Helper T cell (primary cell): ENCODE measurements around a stretch of chr14.

DNA sequence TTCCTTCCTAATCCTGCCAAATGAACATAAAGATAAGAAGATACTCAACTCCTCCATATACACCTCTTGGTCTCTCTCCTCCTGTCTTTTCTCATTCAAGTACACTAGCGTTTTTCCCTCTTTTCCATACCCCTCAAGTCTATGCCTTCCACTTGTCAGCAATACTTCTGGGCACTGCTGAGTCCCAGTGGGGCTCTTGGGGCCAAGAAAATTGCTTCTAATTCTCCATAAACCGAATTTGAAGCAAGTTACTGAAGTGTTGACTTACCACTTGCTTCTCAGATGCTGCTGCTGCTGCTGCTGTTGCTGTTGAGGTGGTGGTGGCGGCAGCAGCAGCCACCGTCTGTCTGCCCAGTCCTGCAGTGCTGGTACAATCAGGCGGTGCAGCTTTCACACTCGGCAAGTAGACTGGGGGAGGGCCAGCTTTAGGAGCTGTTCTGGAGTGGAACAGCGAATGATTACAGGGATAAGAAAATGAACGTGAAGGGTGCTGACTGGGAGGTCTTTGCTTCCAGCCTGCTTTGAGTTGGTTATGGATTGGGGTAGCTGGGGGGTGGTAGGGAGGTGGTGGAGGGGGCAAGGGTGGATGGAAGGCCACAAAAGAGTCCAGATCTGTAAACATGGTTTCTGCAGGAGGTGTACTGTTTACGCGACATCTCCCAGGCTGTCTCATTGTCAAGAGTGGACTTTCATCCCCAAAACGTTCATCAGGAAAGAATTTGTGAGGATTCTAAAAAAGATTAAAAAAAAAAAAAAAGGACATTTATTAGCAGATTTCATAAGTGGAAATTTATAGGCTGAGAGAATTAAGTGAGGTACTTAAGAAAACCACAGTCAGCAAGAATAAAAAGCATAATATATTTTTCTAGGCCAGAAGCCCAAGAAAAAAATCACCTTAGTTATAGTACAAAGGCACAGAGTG, 38.8 kb downstream of the UBR7 start:
- PRO-cap, 2 experiments: no peak in any of the 2 experiments

DNA sequence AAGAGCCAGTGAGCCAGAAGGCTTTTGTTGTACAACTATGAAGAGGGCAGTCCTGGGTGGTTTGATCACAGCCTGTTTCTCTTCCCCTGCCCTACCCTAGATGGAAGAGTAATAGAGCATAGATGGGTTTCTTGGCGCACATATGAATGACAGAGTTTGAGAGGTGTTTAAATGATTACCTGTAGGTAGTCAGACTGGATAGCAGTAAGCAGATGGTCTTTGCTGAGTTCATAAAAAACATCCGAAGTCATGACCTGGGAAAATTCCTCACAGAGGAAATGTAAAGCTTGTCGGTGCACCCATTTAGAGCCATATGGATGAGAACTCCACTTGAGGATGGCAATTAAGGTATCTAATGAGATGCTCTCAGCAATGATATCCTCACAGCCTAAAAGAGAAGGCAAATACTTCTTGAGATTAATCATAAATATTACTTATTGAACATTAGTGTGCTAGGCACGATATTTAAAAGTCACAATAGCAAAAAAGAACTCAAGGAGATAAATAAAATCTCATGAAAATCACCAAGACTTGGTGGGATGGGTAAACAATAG, 56.6 kb downstream of the UBR7 start:
- PRO-cap, 2 experiments: no peak in any of the 2 experiments

- PRO-cap, 2 experiments: no peak in any of the 2 experiments
Observed at GRCh38 chr14:93312434-93313056, 20.3 kb downstream of the BTBD7 start.

DNA sequence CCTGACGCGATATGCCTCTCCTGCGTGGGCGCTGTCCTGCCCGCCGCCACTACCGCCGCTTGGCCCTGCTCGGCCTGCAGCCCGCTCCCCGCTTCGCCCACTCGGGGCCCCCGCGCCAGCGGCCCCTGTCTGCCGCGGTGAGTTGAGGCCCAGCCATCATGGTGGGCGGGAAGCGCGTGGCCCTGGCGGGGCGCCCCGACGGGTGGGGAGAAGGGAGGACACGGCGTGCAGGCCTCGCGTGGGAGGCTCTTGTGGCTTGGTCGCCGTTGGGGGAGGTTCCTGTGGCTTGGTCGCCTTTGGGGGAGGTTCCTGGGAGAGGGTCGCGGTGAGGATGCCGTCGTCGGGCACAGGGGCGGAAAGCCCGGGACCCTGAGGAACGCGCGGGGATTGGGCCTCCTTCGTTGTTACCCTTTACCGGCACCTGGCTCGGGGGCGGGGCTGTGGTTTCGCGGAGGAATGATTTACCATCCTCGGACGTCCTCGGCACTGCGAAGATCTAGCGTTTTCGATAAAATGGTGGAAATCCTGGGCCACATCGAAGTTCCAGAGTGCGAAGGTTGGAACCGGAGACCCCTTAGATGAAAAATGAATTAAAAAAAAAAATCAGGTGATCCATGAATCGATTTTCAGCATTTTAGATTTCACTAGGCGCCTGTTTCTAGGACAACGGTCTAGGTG, 415 bp downstream of the COX8C start:
- PRO-cap, 2 experiments: no peak in any of the 2 experiments

DNA sequence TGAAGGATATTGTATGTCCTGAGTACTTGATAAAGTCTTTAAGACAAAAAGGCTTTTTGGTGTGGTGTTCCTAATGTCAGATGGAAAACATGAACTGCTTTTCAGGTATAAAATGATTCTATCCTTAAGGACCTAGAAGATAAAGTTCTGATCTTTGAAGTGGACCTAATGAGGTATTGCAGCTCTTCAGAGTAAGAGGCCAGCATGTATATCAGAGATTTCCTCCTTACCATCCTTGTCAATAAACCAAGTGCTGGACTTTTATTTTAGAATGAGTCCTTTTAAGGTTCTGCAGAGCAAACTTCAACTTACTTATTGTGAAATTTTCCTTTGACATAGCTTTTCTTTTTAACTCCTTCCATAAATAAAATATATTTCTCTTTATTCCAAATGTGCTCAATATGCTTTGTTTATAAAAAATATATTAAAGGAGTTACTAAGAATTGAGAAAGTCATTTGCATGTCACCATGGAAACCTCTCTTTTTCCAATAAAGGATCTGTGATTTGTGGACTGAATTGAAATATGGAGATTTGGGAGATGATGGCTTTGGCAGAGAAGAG, 50.2 kb downstream of the UNC79 start:
- PRO-cap, 2 experiments: no peak in any of the 2 experiments

- PRO-cap, 2 experiments: no peak in any of the 2 experiments
Observed at GRCh38 chr14:93549595-93550021, 118.9 kb downstream of the UNC79 start.

- PRO-cap, 2 experiments: no peak in any of the 2 experiments
Observed at GRCh38 chr14:93743908-93744640, 44.2 kb downstream of the PRIMA1 start.

DNA sequence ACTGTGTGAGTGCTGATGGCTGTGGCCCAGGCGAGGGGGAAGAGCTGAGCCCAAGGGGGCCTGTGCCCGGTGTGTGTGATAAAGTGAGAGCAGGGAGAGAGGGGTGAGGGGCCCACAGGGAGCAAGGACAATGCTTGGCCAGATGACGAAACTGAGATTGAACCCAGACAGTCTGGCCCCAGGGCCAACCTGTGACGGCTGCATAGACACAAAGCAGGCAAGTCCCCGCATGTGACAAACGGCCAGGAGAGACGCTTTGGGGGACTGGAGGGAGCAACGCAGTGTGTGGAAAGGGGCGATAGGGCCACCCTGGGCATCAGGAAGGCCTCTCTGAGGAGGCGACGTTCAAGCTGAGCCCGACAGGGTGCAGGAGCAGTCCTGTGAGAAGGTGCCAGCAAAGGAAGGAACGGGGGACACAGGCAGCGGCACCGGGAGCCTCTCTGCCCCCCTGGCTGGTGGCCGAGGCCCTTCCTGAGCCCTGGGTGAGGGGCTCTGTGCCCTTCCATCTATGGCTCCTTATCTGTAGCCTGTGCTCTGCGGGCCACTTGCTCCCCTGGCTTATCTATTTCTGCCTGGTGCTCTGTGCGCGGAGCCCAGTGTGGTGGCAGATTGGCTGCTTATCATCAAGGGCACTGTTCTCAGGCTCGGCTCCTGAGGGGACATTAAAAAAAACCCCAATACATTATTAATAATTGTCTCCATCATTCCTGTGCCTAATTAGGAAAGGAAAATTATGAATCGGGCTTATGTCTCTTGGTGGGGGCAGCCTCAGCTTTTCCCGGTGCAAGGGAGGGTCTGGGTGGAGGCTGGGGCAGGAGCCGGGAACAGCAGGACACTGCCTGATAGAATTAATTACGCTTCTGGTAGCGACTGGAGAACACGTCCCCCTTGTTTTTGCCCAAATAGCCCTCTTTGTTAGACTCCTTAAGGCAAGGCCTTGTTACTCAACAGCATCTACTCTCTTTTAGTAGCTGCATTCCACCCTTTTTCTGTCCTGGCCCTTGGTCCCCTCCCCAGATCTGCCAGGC, 39.8 kb downstream of the PRIMA1 start:
- PRO-cap, 2 experiments: no peak in any of the 2 experiments

GRCh38 chr14:93939294-93940056, 12.3 kb downstream of the FAM181A start:
- PRO-cap, 2 experiments: no peak in any of the 2 experiments

DNA sequence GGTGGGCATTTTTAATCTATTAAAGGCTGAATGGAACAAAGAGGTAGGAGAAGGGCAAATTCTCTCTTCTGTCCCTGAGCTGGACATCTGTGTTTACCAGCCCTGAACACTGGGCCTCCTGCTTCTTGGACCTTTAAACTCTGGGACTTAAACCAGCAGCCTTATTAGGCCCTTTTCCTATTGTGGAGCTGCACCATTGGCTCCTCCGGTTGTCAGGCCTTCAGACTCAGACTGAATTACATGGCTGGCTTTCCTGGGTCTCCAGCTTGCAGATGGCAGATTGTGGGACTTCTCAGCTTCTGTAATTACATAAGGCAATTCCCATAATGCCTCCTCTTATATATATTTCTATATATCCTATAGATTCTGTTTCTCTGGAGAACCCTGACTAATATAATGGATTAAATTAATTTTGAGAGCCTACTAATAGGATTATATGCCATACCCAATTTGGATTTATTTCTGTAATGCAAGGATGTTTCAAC, 6.4 kb downstream of the SERPINA6 start:
- PRO-cap, 2 experiments: no peak in any of the 2 experiments

GRCh38 chr14:94376236-94376474, 12.2 kb downstream of the SERPINA1 start:
- PRO-cap, 2 experiments: no peak in any of the 2 experiments

DNA sequence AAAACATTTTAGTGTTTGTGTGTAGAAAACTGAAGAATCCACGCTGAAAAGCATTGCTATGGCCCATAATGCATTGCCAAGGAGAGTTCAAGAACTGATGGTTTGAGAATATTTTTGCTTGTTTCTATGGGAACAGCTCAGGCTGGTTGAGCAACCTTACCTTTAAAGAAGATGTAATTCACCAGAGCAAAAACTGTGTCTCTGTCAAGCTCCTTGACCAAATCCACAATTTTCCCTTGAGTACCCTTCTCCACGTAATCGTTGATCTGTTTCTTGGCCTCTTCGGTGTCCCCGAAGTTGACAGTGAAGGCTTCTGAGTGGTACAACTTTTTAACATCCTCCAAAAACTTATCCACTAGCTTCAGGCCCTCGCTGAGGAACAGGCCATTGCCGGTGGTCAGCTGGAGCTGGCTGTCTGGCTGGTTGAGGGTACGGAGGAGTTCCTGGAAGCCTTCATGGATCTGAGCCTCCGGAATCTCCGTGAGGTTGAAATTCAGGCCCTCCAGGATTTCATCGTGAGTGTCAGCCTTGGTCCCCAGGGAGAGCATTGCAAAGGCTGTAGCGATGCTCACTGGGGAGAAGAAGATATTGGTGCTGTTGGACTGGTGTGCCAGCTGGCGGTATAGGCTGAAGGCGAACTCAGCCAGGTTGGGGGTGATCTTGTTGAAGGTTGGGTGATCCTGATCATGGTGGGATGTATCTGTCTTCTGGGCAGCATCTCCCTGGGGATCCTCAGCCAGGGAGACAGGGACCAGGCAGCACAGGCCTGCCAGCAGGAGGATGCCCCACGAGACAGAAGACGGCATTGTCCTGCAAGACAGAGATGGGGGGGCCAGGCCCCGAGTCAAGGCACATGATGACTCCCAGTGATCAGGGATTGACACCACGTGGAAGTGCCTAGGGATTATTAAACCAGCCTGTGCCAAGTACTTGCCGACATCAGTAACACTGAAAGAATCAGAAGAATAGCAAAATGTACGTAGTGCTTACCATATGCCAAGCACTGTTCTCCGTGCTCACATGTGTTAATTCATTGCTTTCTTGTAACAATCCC, 5.6 kb downstream of the SERPINA1 start:
- PRO-cap, 2 experiments: no peak in any of the 2 experiments

GRCh38 chr14:94393805-94394384, 5.5 kb upstream of the SERPINA1 start:
- PRO-cap, 2 experiments: no peak in any of the 2 experiments

- PRO-cap, 2 experiments: no peak in any of the 2 experiments
Observed at GRCh38 chr14:94582964-94583356, 1.7 kb downstream of the SERPINA5 start.

DNA sequence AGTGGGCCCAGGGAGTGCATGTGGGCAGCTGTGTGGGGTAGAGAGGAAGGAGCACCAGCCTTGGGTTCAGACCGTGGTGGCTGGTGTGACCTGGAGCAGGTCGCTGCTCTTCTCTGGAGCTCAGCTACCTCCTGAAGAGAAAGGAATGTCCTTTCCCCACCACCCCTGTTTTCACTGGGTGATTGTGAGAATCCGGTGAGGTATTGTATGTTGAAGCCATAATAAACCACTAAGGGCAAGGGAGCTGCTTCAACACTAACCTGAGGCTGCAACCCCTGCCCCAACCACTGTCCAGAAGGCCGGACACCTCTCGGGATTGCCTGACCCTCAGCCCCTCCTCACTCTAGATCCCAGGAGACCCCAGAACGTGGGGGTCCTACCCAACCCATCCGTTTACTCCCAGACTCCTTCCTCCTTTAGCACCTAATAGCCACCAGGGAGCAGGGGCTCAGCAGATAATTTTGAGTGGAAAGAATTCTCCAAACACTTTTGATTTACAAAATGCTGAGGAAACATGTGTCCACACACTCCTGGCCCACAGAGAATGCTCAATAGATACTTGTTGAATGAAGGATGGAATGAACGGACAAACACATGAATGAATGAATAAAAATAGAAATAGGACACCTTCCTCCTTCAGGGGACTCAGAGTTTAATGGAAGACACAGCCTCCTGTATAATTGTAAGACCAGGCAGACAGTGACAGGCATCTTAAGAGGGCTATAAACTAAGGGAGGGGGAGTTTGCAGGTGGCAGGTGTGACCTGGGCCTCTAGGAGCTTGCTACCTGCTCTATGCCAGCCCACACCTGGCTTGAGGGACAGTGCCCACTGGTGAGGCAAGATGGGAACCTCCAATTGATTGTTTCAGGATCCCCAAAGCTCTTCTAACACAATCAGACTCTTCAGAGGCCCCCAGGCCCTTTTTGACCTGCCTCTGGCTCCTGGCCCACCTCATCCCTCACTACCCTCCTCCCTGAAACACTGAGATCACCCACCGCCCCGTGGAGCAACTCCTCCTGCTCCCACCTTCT, 8.9 kb downstream of the SERPINA3 start:
- PRO-cap, 2 experiments: no peak in any of the 2 experiments

DNA sequence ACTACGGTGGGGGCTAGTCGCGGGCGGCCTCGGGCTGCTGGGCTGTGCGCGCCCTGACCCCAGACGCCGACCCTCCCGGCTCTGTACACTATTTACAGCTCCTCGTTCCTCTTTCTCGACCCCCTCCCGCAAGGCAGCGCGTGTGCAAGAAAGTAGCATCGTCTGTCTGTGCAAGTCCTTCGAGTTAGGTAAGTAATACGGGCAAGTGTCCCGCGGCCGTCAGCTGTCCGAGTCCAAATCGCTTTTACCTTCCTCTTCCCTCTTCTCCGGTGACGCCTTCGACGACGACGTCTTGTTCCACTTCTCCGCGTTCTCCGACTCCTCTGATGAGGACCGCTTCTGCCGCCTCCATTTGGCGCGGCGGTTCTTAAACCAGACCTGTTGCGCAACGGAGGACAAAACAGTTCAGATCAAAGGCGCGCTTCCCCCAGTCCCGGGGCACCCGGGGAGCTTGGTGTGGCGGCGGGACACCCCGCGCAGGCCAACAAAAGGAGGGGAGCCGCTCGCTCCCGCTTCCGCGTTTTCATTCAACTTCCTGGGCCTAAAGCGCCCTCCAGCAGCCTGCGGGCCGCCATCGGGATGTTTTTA, 1.5 kb downstream of the GSC start:
- PRO-cap, 2 experiments: no peak in any of the 2 experiments

DNA sequence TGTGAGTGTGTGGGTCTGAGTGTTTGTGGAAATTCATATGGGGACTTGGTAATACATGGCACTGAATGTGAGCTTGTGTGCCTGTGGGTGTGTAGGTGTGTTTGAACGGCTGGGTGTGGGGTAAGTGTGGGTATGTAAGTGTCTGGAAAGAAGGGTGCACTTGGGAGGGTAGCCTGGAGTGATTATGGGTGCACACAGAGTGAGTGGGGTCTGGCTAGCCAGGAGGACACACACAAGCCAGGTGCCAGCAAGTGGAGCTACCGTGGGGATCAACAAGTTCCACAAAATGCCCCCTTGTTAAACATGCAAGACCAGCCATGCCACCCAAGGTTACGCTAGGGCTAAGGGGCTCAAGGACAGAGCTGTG, 118.8 kb downstream of the DICER1 start:
- PRO-cap, 2 experiments: no peak in any of the 2 experiments

DNA sequence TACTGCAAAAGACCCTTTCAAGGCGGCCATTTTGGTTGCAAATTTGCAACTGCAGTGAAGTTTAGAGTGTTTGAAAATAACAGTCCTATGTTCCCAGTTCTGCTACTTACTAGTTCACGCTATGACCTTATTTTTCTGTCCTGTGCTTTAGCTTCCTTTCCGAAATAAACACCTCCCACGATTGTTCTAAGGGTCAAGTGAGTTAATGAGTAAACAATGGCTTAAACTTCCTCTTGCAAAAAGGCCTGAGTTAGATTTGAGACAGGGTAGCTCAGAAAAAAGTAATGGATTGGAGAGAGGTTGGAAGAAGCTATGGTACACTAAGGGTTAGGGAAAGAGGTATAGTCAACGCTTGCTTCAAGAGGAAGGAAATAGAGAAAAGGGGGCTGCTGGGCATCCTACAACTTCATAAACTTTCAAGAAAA, 26.4 kb upstream of the DICER1 start:
- PRO-cap, 2 experiments: no peak in any of the 2 experiments

GRCh38 chr14:95184409-95184859, 27.1 kb upstream of the DICER1 start:
- PRO-cap, 2 experiments: no peak in any of the 2 experiments

GRCh38 chr14:95237087-95237931, 80.0 kb upstream of the DICER1 start:
- PRO-cap, 2 experiments: no peak in any of the 2 experiments